ENCODE results near the gene COL6A5.

DNA sequence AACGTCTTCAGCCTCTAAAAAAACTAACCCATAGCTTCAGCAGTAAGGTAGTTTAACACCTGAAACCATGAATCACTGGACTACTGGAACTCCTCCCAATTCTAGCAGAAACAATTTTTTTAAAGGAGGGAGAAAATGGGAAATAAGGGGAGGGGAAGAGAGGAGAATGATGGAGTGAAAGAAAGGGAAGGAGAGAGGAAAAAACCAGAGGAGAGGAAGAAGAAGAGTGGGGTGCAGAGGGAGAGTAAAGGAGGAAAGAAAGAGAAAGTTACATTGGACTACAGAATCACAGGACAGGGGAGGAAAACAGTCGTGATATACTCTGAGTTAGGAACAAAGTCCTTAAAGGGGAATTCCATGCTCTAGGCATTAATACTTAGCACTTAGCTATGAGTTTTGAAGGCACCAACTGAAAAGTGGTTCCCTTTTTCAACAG lies 67.9 kb upstream of the PLXND1 start:
- PRO-cap: no peak
- RAMPAGE, long total RNA, 2 experiments: no peak in any of the 2 experiments

DNA sequence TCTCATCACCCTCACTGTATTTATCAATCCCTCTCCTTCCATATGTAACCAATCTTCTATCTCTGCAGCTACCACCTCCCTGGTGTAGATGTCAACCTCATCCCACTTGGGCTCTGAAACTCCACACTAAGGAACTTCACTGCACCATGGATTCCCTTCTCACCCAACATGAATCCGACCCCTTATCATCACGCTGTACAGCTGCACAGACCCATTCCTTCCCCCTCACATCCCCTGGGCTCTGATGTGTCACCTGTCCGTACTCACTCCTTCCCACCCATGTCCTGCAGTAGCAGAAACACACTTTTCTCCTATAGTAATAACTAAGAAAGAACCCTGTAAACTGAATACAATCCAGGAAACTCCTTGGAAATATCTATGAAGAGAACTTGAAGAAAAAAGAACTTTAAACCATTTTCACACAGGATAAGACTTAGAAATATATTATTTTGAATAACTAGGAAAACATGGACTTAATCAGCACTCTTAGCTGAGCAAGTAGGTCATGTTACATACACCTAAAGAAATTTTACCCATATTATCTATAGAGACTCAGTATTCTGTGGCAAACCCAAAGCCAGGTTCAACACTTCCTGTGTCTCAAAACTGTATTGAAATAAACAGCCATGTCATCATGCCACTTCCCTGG lies 141.2 kb upstream of the PLXND1 start:
- PRO-cap: no peak
- RAMPAGE, long total RNA, 2 experiments: no peak in any of the 2 experiments

- PRO-cap: no peak
- RAMPAGE, long total RNA, 2 experiments: no peak in any of the 2 experiments
Measured at GRCh38 chr3:129878436-129879063, 15.0 kb downstream of the TMCC1 start.

GRCh38 chr3:130345313-130345975 lies at the start of gene COL6A5:
Gene COL6A5 (plus strand): TSS chr3:130345672.
- PRO-cap: no peak
- RAMPAGE, long total RNA, 2 experiments: no peak in any of the 2 experiments

GRCh38 chr3:130708099-130708954 lies 38.3 kb downstream of the PIK3R4 start:
- PRO-cap: no peak
- RAMPAGE, long total RNA, 2 experiments: no peak in any of the 2 experiments

- PRO-cap: no peak
- RAMPAGE, long total RNA, 2 experiments: no peak in any of the 2 experiments
Measured at GRCh38 chr3:130820840-130821380, 73.0 kb upstream of the ATP2C1 start.

GRCh38 chr3:131387501-131388158 lies 6.1 kb downstream of the NUDT16 start:
- PRO-cap: no peak
- RAMPAGE, long total RNA, 2 experiments: no peak in any of the 2 experiments

- PRO-cap: no peak
- RAMPAGE, long total RNA, 2 experiments: no peak in any of the 2 experiments
Measured at GRCh38 chr3:132303379-132303787, 13.8 kb upstream of the ACP3 start.

- PRO-cap: no peak
- RAMPAGE, long total RNA, 2 experiments: no peak in any of the 2 experiments
Measured at GRCh38 chr3:132346471-132346817, 29.2 kb downstream of the ACP3 start.

GRCh38 chr3:132659898-132660146 lies 213 bp upstream of the ACAD11 start:
- PRO-cap: bidirectional peak, plus-strand start at chr3:132659981, minus-strand start at chr3:132659798
- RAMPAGE, long total RNA, 2 experiments: start-site peak on the minus strand in 1 of 2 experiments, at chr3:132660052-132660123 at its widest, 14 reads per replicate

DNA sequence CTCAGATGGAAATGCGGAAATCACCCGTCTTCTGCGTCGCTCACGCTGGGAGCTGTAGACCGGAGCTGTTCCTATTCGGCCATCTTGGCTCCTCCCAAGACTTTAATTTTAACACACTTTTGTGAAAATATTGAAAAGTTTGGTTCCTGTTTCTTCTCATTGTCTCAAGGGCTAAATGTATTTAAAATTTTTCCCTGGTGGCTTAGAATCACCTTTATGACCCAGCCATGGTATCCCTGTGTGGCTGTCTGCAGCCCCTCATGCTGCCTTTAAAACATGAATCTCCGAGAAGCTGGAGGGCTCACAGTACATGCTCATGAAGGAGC lies 86.3 kb upstream of the TMEM108 start:
- PRO-cap: no peak
- RAMPAGE, long total RNA, 2 experiments: no peak in any of the 2 experiments

- PRO-cap: no peak
- RAMPAGE, long total RNA, 2 experiments: no peak in any of the 2 experiments
Measured at GRCh38 chr3:133469133-133469474, 69.2 kb downstream of the BFSP2 start.

- PRO-cap: no peak
- RAMPAGE, long total RNA, 2 experiments: no peak in any of the 2 experiments
Measured at GRCh38 chr3:133541054-133541471, 32.4 kb upstream of the CDV3 start.

- PRO-cap: no peak
- RAMPAGE, long total RNA, 2 experiments: no peak in any of the 2 experiments
Measured at GRCh38 chr3:133569945-133570662, 3.4 kb upstream of the CDV3 start.

- PRO-cap: unidirectional peak, minus-strand start at chr3:133576460
- RAMPAGE, long total RNA, 2 experiments: no peak in any of the 2 experiments
Measured at GRCh38 chr3:133576268-133576732, 2.8 kb downstream of the CDV3 start.

GRCh38 chr3:133753404-133753905 lies 7.3 kb downstream of the TF start:
- PRO-cap: no peak
- RAMPAGE, long total RNA, 2 experiments: no peak in any of the 2 experiments

DNA sequence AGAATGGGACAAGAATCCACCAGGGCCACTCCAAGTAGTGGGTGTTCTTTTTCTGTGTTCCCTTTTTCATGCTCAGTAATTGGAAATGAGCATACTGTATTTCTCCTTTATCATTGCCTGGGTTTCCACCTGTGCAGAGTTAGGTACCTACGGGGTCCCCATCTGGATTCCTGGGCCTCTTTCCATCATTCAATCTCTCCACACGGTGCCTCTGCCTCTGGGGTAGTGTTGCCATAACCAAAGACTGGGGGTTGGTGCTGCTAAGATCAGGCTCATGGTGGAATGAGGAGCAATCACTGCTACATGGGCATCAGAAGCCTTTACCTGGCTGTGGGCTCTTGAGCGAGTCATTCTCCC lies 10.1 kb downstream of the TF start:
- PRO-cap: no peak
- RAMPAGE, long total RNA, 2 experiments: no peak in any of the 2 experiments

DNA sequence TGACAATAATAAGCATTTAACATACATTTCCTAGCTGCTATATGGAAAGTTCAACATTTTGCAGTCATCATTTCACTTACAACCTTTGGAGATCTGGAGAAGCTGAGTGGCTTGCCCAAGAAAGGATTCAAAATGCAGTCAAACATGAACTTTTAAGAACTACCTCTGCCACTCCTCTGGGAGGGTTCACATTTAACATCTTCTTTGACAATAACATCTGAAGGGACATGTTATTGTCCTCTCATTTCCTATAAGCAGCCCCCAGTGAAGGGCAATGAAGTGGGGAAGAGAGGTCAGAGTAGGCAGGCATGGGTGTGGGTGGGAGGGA lies 29.2 kb upstream of the SRPRB start:
- PRO-cap: no peak
- RAMPAGE, long total RNA, 2 experiments: no peak in any of the 2 experiments

GRCh38 chr3:133824298-133824933 lies 18.8 kb downstream of the SRPRB start:
- PRO-cap: no peak
- RAMPAGE, long total RNA, 2 experiments: no peak in any of the 2 experiments

DNA sequence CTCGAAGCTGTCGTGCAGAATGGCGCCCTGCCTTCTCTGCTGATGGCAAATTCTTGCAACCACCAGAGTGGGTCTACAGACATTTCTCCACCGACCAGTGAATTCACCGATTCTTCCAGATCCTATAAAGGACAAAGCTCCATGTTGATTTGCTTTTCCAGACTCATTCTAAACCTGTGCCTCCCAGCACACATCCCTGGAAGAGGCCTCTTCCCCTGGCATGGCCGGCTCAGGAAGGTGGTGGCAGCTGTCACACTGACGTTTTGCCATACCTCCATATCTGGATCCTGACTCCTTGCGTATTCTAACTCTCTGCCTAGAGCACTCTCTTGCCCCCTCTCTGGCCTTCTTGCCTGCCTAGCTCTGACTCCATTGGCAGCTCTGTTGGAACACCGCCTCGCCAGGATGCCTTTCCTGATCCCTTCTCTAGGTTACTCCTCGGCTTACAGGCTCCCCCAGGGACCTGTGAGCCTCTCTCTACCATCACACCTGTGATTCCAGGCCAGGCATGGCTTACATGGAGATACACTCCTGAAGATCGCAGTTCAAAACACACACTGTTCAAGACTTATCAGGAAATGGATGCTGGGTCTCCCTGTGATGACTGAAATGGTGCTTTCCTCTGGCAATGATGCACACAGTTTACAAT lies 30.9 kb downstream of the SLCO2A1 start:
- PRO-cap: no peak
- RAMPAGE, long total RNA, 2 experiments: no peak in any of the 2 experiments